ENCODE measurements around a stretch of chr6.

DNA sequence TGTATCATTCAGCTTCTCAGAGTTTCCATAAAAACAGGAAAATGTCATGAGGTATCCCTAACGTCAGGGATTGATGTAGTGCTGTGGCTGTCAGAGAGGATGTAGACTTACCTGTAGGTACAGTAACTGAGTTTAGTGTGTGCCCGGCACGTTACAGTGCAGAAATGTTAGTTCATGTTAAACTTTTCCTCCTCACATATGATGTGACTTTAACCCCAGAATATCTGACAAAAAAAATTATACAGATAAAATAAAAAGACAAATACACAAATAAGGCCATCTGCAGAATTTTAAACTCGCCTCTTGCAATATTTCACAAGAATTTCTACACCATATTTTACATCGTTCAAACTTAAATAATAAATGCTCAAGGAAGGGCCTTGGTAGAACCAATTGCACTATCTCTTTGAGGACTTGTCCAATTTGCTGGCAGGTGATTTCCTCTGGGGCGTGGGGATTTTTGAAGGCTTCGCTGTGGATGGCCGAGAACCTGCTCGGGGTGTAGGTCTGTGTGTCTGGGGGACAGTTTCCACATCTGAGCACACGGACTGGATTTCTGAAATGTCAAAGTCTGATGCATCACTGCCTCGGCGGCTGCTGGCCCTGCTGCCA lies 211.3 kb upstream of the COL21A1 start:
- PRO-cap: no peak

DNA sequence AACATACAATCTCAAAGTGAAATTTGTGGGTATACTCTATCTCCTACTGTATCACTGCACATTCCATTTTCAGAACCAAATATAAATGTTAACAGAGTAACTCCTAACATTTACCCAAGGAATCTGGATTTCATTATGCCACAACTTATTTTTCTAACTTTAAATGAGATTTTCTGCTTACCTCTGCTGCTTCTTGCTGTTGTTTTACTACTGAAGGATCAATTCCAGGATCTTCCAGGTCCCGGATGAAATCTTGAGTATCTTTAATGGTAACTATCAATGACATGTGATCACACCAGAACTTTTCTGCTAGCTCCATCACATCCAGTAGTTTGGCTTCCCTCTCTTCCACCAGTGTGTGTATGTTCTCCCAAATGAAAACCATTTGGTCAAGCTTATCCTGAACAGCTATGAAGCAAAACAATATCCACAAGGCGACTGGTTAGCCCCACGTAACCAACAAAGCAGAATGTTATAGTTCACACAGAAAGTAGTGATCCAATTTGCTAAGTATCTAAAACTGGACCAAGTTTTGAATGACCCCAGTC lies 261.0 kb upstream of the COL21A1 start:
- PRO-cap: no peak

GRCh38 chr6:56510868-56511724 lies 263.7 kb upstream of the COL21A1 start:
- PRO-cap: bidirectional peak, plus-strand start at chr6:56511257, minus-strand start at chr6:56511172

GRCh38 chr6:56516963-56517796 lies 269.8 kb upstream of the COL21A1 start:
- PRO-cap: no peak

DNA sequence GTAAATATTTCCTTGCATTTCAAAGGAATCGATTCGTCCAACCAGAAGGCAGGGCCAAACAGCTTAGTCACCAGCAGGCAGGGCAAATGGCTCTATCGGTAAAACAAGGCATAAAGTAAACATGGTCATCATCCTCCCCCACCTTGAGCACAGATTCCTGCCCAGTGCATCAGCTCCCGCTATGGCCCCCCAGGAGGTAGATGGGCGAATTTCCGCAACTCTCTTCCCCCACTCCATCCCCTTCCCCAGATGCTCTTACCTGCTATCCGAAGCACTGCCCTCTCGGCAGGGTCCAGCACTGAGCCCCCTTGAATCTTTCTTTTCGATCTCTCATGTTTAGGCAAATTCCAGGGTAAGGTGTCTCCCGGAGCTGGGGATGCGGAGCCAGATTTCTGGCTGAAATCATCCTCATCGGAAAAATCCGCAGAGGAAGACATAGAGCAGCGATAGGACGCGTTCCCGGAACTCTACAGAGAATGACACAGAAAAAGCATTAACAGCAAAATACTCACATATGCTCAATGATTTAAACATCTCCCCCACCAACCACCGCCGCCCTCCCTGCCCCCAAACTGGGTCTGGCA lies 103.4 kb downstream of the DST start:
- PRO-cap: no peak

DNA sequence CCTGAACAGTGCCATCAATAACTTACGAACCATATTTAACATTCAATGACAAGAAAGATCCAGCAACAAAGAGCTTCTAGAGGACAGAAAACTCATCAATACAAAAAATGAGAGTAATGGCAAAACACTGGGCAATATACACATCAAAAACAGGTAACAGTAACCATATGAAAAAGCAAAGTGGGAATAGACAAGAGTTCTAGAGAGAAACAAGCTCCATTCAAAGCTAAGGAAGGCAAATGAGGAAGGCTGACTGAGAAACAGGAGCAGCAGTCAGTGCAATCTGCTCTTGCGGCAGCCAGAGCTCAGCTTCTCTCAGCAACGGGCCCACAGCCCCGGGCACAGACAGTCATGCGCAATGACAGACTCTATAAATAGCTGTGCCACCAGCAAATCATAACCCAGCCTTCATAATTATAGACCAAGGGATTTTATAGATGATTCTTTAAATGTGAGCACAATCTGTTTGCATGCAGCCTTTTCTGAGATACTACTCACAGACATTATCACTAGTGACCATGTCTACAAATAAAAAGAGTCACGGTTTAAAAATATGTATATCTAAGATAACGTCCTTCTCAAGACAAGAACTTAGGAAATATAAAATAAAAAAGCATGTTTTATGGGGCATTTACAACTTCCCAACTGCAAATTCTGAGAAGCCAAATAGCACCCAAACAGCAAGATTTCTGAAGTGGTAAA lies 39.8 kb downstream of the DST start:
- PRO-cap: no peak

- PRO-cap: no peak
Measured at GRCh38 chr6:57054732-57055376, 8.4 kb downstream of the KIAA1586 start.

GRCh38 chr6:57172445-57172981 lies 387 bp downstream of the BAG2 start:
- PRO-cap: bidirectional peak, plus-strand start at chr6:57172798, minus-strand start at chr6:57172526

GRCh38 chr6:57173929-57174678 lies 2.0 kb downstream of the BAG2 start:
- PRO-cap: no peak

GRCh38 chr6:62516312-62516845 lies 230.4 kb upstream of the KHDRBS2 start:
- PRO-cap: no peak

GRCh38 chr6:63441056-63442102 lies 121.6 kb upstream of the LGSN start:
- PRO-cap: no peak

GRCh38 chr6:63475594-63476161 lies 96.6 kb upstream of the PTP4A1 start:
- PRO-cap: bidirectional peak, plus-strand start at chr6:63475921, minus-strand start at chr6:63475849

GRCh38 chr6:63530922-63531391 lies 41.3 kb upstream of the PTP4A1 start:
- PRO-cap: no peak

GRCh38 chr6:63563286-63563638 lies 9.0 kb upstream of the PTP4A1 start:
- PRO-cap: unidirectional peak, plus-strand start at chr6:63563466

GRCh38 chr6:63585804-63586271 lies 13.6 kb downstream of the PTP4A1 start:
- PRO-cap: no peak

- PRO-cap: no peak
Measured at GRCh38 chr6:63684324-63684850, 48.8 kb downstream of the PHF3 start.

GRCh38 chr6:63799665-63800265 lies 164.2 kb downstream of the PHF3 start:
- PRO-cap: bidirectional peak, plus-strand start at chr6:63800062, minus-strand start at chr6:63799956

- PRO-cap: bidirectional peak, plus-strand start at chr6:68635357, minus-strand start at chr6:68635133
Measured at GRCh38 chr6:68634267-68635227, 535 bp upstream of the ADGRB3 start.

DNA sequence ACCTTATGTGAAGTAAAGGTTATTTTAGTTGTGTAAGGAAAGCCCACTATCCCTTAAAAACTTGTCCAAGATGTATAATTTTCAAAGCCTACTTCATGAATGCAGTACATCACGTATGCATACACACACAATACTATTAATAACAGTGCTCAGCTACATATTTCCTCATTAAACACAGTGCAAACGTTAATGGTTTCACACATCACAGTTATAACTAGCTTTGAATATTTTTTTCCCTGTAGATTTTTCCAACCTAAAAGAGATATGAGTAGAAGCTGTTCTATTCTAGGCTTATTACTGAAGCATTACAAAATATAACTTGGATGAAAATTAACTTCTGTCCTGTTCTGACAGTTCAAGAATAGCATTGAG lies 6.3 kb downstream of the LMBRD1 start:
- PRO-cap: unidirectional peak, minus-strand start at position 299 of the sequence

GRCh38 chr6:71406063-71407363 lies 117.9 kb downstream of the OGFRL1 start:
- PRO-cap: no peak